ReNcell CX (cell line): ENCODE measurements around the genes TPT1, SLC25A30, LCP1 and RUBCNL.

DNA sequence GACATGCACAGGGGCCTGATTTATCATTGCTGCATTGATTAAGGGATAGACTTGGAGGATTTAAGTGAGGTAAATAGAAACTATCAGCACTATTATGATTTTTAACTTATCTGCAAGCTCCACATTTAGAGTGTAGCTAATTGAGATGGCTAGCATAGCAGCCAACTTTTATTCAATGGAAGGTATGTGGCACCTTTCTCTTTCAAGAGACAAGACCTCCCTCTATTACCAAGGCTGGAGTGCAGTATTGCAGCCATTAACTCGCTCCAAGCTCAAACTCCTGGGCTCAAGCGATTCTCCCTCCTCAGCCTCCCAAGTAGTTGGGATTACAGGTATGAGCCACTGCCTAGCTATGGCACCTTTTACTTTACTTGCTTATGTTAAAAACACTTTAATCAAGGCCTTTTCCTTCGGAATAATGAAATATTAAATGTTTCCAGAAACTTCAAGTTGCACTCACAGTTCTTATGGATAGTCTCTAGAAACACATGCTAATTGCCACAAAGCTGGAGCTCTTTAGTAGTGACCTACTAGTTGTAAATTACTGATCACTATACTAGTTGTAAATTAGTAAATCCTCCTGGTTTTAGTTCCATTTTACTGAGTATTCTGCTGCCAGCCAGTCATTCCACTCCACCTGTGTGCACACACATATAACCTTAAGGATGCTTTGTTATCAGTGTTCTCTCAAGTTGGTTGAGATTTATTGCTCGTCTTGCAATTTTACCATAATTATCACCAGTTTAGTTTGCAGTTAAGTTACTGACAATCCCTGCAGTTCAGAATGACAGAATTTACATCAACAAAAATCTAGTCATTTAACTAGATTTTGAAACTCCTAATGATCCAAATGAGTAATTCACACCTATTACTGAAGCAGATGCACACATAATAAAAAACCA is 7.9 kb downstream of the TPT1 start:
- PRO-cap = no peak

DNA sequence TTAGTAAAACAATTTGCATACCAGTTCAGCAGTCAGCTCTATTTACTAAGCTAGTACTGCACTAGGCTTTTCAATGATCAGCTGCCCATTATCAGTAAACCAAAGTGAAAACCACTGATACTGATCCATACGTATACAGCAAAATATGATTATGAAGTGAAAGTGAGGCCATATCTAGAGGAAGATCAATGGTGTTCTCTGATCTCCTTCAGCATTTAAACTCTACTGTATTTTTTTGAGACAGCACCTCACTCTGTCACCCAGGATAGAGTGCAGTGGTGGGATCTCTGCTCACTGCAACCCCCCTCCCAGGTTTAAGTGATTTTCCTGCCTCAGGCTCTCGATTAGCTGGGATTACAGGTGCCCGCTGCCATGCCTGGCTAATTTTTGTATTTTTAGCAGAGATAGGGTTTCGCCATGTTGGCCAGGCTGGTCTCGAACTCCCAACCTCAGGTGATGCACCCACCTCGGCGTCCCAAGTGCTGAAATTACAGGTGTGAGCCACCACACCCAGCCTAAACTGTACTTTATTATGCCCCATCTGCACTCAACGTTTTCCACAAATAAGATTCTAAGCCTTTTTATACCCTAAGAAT is 3.0 kb downstream of the TPT1 start:
- PRO-cap = no peak

- PRO-cap = bidirectional peak, plus-strand start at chr13:45341440, minus-strand start at chr13:45341177; unidirectional peak, plus-strand start at chr13:45341652; bidirectional peak, plus-strand start at chr13:45341852, minus-strand start at chr13:45341827
These were observed at the start of gene TPT1 for GRCh38 chr13:45341049-45342095. Gene TPT1 (minus strand): TSS chr13:45341183.

- PRO-cap = no peak
These were observed 20.8 kb upstream of the TPT1 start for GRCh38 chr13:45361180-45362687.

- PRO-cap = no peak
These were observed 27.1 kb upstream of the TPT1 start for GRCh38 chr13:45367991-45368490.

- PRO-cap = no peak
These were observed 6.0 kb downstream of the SLC25A30 start for GRCh38 chr13:45412162-45412641.

- PRO-cap = bidirectional peak, plus-strand start at chr13:45417974, minus-strand start at chr13:45417905; bidirectional peak, plus-strand start at chr13:45418260, minus-strand start at chr13:45418153; bidirectional peak, plus-strand start at chr13:45418581, minus-strand start at chr13:45418338
These were observed at the start of gene SLC25A30 for GRCh38 chr13:45417515-45418639. Gene SLC25A30 (minus strand): TSS chr13:45418373.

DNA sequence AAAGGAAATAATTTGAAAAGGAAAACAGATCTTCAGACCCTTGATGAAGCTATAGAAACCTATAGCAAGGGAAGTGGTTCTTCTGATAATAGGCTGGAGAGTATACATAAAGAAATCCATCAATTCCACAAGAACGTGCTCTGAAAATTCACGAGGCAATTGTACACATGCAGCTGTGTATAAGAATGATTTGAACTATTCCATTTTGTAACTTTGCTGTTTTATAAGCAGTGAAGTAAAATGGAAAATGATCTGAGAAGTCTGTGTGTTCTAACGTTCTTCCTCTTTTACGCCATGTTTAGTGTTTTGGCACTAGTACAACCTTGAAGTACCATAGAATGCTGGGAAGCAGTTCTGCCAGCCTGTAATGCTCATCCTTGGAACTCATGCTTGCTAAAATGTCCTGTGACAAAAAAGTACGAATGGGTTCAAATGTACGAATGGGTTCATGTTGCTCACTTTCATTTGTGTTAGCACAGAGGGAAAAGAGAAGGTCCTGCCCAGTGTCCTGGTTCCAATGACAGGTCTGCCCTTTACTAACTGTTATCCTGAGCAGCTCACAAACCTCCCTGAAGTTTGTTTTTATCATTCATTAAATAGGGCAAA is 3.4 kb upstream of the COG3 start:
- PRO-cap = no peak

GRCh38 chr13:45891897-45892143 is 40.3 kb upstream of the SIAH3 start:
- PRO-cap = no peak

GRCh38 chr13:45985175-45985868 is 67.2 kb downstream of the ZC3H13 start:
- PRO-cap = no peak

DNA sequence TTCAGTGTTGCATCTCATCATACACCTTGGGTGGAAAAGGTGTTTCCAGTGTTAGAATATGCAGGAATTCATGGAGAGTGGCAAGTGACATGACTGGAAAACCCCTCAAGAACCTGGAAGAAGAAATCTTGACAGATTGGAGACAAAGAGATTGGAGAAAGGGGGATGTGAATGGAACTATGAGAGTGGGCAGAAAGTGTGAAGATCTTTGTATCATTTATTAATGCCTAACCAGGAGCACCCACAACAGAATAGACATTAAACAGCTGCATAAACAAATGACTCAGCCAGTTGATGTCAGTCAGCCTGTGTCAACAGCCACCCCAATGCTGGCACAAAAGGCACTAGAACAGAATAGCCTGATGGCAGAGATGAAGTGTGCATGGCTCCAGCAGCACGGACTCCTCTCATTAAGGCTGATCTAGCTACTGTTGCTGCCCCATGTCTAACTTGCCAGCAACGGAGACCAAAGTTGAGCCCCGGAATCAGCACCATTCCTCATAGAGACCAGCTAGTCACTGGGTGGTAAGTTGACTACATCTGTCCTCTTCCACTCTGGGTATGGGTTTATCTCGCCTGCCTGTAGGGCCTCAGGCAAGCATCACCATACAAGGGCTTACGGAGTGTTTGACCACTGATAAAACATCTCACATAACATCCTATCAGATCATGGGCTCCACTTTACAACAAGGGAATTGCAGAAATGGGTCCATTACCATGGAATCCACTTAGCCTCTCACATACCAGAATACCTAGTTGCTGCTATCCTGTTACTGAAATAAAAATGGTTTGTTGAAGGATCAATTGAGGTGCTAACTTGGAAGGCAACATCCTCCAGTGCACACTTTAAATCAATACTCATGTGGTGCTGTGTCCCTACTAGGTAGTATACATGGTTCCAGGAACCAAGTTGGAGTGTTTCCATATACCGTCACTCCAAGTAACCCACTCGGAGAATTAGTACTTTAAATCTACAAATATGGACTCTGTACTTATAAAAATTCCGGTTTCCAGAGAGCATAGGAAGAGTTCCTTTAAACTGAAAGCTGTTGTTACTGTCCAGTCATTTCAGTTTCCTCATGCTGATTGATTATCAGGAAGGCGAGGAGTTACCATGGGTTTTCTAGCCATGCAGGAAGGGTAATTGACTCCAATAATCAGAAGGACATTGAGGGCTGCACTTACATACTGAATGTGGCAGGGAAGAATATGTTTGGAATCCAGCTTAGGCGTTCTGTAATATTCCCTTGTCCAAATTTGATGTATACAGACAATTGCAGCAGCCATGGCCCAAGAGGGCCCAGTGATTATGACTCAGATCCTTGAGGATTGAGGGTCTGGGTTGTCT is 7.5 kb downstream of the CPB2 start:
- PRO-cap = no peak

GRCh38 chr13:46113515-46113973 is 8.7 kb upstream of the CPB2 start:
- PRO-cap = no peak

DNA sequence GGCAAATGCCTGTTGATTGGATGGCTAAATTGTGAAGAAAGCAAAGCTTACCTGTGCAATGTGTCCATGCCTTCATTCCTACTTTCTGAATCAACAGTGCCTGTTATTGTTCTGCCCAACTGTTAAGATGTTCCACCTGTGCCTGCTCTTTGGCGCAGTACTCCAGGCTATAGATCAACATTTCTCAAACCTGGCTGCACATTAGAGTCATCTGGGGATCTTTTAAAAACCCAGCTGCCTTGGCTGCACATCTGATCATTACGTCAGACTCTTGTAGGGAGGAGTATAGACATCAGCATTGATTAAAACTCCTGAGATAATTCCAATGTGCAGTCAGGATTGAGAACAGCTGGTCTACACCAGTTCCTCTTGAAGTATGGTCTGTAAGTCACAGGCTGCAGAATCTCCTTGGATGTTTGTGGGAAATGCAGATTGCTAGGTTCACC is 16.2 kb upstream of the CPB2 start:
- PRO-cap = no peak

DNA sequence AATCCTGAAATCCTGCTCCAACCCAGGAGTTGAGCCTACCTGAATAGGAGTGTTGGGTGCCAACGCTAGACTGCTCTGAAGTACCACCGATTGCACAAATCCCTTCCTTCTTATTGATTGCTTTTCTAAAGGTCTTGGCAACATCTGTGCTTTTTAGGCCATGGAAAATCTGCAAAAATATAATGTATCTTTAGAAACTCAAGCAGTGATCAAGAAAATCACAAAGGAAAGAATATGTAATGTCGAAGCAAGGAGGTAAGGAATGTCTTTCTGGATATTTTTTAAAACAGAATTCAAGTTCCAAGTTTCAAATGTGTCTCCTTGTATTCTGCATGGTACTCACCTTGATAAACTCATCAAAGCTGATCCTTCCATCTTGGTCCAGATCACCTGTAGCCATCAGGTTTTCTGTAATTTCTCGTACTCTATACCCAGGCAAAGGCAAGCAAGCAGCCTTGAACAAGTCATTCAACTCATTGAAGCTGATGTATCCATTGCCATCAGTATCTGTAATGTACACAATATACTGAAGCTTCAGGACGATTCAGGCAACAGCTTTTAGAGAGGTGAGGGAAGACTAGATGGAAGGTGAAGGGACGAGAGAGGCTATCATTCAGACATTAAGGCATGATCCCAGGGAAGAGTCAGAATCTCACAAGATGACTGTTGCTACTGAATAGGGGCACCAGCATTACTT is 23.3 kb downstream of the LCP1 start:
- PRO-cap = no peak

- PRO-cap = no peak
These were observed 20.6 kb downstream of the LCP1 start for GRCh38 chr13:46161424-46161672.

DNA sequence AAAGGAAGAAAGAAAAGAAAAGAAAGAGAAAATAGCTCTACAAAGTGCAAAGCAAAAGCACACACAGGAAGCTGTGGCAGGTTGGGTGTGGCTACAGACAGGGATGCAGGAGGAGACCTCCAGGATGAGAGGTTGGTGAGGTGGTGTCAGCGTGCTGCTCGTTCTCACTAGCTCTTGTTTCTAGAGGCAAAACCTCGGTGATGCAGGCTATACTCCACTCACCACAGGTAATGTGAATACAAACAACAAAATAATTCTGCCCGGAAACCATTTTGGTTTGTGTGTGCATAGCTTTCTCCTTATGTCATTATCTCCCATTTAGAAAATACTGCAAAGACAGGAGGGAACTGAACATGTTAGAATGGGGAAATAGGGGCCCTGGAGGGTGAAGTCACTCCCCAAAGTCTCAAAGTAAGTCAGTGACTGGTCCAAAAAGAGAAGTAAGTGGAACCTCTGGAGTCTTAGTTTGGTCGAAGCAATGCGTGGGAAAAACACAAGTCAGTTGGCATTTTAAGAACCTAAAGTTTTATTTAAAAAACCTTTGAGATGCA is 9.4 kb downstream of the LCP1 start:
- PRO-cap = no peak

GRCh38 chr13:46181594-46182747 is at the start of gene LCP1:
Gene LCP1 (minus strand): TSS chr13:46182177.
- PRO-cap = no peak

DNA sequence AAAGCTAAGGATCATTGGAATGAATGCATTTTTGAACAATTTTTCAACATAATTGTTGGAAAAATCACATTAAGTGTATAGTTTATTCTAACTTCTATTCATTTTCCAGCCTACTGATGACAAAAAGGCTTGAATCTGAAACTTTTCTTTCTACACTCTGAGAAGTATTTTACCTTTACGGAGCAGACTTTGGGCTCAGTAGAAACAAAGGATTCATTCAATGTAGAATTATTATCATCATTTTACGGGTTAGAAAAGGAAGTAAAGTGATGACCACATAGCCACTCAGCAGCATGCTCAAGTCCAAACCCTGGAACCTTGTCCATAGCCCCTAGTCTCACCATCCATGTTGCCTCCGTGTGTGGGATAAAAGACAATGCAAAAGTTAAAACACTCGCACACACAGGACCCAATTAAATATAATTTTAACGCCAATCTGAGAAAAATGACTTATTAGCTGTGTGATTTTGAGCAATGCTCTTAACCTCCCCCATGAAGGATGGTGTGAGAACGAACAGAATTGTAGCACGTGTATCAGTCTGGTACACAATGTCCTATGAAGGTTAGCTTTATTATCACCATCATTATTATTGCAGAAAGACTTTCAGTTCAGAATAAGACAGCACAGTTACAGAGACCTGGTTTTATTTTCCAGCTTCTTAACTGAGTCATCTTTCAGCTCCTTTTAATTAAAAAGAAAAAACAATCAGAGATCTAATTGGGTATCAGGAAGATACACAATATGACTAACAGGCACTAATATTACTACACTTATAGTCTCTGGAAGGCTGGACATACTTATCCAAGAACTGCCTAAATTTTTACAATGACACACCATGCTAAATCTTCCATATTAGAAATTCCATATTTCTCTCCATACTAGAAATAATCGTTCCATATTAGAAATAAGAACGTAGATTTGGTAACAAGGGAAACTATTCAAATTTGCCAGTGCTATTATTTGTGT is 2.2 kb downstream of the RUBCNL start:
- PRO-cap = no peak

DNA sequence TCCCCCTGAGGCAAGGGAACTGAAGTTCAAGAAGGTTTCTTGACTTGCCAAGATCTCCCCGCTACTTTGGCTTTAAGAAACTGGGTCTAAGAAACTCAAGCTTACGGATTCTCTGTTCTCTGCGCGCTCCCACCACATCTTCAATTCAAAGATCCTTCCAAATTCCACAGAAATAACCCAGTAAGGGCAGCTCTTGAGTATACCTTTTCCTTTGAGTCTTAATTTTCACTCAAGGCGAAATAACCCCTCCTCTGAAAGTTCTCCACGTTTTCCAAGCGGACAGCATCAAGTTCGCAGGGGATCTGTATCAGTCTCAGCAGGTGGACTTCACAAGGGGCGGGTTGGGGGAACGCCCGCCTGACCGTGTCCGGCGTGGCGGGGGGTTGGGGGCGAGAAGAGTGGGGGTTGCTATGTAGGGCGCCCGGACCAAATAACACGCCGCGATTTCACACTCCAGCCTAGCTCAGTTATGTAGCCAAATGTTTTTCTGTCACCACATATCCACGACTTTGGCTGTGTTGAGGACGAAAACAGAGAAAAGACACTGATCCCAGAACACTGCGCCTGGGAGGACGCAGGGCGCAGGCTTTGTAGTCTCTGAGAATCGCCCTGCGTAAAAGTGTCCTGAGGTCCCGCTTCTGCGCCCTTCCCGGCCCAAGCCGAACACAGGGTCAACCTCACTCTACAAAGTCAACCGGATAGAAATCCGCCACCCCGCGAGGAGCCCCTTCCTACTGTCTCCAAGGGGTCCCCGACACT is 660 bp downstream of the RUBCNL start:
- PRO-cap = no peak

- PRO-cap = no peak
These were observed at the start of gene RUBCNL for GRCh38 chr13:46386972-46387939. Gene RUBCNL (minus strand): TSS chr13:46387252.